Vermiform appendix (tissue), 1 donor: ENCODE data around the genes C15orf40, SEC11A and ZNF592.

DNA sequence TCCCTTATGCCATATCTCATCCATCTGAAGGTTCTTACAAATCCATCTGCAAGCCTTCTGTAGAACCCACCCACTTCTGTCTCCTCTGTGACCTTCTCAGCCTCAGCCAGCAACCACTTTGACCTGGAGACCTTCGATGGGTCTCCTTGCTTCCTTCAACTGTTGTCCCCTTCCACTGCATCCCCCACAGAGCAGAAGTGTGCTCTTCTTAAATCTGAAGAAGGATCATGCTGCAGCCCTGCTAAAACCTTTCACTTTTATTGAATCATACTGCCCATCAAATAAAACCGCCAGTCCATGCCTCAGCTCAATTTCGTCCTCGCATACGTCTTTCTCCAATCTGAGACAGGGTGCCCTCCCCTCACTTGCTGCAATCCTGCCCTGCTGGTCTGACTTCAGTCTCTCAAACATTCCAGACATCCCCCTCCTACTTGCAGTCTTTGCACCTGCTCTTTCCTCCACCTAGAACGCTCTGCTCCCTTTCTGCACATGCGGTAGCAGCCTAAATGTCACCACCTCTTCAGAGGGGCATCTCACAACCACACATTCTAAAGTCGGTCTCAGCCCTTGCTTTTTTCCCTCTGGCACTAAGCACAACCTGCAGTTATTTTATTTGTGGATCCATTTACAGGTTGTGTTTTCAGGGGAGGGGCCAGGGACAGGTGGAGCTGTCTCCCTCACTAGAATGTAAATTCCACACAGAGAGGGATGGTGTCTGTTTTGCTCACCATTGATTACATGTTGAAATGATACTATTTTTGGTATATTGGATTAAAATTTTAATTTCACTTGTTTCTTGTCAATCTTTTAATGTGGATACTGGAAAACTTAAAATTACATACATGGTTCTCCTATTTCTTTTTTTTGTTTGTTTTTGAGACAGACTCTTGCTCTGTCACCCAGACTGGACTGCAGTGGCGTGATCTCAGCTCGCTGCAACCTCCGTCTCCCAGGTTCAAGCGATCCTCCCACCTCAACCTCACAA is 16.5 kb downstream of the HOMER2 start:
- PRO-cap = no peak

DNA sequence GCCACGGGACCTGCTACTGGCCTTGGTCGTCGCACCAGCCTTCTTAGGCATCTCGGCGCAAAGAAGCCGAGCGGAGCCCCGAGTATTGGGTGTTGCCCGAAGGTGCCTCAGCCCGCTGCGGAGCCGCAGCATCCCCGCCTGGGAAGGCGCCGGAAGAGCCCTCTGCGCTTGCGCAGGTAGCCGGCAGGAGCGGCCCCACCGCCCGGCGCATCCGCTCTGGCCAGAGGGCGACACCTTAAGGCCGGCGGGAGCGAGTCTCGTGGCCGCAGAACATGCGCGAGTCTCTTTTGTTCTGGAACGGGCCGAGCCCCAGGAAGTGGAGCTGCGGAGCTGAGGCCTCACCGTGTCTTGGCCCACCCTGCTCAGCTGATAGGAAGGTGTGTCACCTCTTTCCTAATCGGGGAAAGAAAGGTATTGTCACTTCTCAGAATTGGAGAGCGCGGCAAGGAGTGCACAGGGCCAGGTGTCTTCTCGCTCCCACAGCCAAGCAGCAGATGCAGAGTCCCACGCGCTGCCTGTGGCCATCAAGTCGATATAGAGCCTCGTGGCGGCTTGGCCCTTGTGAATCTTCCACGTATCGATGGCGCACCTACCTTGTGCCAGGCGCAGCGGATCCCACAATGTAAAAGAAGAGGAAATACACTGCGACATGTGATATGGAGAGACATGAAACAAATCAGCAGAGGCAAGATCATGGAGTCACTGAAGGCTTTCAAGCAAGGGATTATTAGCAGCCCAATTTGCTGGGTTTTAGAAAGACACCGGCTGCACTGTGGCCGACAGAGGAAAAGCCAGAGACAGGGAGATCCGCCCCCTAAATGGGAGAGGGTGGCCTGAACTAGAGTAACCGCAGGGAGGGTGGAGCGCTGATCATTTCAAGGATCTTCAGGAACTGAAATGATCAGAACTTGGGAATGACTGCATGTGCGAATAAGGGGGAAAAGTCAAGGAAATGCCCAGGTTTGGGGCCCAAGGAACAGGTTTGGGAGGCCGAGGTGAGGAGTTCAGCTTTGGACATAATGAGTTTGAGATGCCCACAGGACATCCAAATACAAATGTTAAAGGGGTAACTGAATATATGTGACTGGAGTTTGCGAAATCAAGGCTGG is at the start of gene C15orf40:
Gene C15orf40 (minus strand): TSS at position 164 of the 1,109 bp plus-strand sequence.
- PRO-cap = bidirectional peak, plus-strand start at position 290 of the sequence, minus-strand start at position 140 of the sequence

GRCh38 chr15:83066129-83067088 is 643 bp downstream of the BTBD1 start:
- PRO-cap = bidirectional peak, plus-strand start at chr15:83066802, minus-strand start at chr15:83066800; bidirectional peak, plus-strand start at chr15:83066958, minus-strand start at chr15:83066957; bidirectional peak, plus-strand start at chr15:83067051, minus-strand start at chr15:83066998

DNA sequence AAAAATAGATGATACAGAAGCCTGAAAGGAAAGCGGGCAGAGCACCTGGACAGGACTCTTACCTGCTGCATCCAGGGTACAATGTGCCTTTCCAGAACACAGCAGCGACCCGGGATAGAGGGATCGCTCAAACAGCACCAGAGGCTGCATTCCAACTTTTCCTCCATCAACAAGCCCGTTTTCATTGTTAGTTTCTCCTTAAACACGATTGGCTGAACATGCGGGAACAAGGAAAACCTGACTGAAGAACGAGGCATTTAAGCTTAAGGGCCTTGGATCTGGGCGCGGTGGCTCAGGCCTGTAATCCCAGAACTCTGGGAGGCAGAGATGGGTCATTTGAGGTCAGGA is 31.4 kb upstream of the ZSCAN2 start:
- PRO-cap = no peak

DNA sequence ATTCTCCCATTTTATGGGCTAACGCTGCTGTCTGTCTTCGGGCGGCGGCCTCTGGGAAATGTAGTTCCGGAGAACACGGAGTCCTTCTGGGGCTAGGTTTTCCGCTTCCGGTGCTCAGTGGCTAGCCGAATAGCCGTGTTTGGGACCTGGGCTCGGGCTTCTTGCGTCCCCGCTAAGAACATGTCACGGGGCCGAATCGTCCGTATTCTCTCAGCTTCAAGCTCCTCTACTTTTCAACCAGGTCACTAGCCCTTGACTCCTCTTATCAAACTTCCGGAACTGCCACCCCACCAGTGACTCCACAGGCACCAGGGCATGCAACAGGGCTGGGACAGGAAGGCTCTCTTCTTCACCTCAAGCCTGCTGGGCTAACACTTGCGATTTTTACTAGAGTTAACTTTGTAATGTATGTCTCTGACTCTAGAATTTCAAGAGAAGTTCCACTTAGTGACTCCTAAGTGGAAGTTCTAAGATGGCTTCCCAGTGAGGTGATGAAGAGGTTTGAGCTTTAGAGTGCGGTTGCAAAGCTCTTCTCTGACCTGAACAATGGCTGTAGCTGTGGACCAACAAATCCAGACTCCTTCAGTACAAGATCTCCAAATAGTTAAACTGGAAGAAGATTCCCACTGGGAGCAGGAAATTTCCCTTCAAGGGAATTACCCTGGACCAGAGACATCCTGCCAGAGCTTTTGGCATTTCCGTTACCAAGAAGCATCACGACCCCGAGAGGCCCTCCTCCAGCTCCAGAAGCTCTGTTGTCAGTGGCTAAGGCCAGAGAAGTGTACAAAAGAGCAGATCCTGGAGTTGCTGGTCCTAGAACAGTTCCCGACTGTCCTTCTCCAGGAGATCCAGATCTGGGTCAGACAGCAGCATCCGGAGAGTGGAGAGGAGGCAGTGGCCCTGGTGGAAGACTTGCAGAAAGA is 22.5 kb downstream of the WDR73 start:
- PRO-cap = bidirectional peak, plus-strand start at position 104 of the sequence, minus-strand start outside the sequence; unidirectional peak, plus-strand start at position 296 of the sequence

- PRO-cap = bidirectional peak, plus-strand start at chr15:84716192, minus-strand start at chr15:84716136; bidirectional peak, plus-strand start at chr15:84716544, minus-strand start at chr15:84716408
Measured at GRCh38 chr15:84716005-84716883, at the start of gene SEC11A. Gene SEC11A, minus strand, starts transcription at chr15:84716139.

DNA sequence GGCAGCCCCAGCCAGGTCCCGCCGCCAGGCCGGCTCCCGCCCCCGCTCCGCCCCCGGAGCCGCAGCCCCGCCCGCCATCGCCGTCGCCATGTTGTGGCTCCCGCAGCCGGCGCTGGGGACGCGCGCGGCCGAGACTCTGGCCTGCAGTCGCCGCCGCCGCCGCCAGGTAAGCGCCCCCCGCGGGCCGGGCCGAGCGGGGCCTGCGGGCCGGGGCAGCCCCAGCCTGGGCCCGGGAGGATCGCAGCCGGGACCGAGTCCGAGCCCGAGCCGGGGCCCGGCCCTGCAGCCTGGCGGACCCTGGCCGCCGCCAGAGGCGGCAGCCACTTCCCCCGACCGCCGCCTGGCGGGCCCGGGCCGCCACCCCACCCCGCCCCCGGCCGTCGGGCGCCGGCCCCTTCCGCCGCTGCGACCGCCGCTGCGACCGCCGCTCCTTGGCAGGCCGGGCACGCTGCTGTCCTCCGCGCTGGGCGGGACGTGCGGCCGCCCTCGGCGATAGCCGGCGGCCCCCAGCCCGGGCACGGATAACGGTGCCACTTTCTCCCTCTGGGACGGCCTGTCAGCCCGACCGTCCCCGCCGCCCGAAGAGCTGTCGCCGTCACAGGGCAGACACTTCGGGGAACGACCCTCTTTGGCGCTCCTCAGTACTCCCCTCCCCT is at the start of gene ZNF592:
Gene ZNF592 (plus strand): TSS at position 94 of the 656 bp plus-strand sequence.
- PRO-cap = bidirectional peak, plus-strand start at position 105 of the sequence, minus-strand start outside the sequence; bidirectional peak, plus-strand start at position 457 of the sequence, minus-strand start at position 326 of the sequence

DNA sequence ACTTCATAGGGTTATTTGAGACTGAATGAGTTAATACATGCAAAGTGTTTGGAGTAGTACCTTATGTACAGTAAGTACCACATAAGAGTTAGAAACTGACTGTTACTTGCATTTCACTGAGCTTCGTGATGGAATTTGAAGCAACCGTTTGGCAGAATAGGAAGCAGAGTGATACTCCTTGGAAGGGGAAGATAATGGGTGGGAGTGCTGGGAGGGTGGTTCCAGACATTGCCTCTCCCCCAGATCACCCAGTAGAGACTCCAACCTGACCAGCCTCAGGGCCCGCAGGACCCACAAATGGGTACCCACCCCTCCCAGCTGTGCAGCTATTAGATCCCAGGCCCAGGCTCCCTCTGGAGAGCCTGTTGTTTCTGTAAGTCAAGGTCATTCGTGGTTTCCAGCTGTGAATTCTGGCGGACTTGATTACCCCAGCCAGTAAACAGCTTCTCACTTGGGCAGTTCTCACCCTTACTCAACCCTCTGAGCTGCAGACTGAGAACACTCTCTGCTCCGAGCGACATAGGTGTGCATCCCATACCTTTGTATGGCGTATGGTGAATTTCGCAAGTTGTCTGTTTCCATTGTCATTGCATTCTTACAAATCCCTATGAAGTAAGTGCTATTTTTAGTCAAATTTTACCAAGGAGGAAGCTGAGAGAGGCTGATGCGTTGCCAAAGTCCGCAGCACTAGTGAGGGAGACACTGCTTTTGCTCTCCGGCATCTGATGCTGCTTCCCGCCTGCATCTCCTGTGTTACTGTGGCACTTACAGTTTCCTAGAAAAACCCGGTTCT is 11.2 kb downstream of the ALPK3 start:
- PRO-cap = no peak

- PRO-cap = no peak
Measured at GRCh38 chr15:84890829-84891366, 6.4 kb downstream of the SLC28A1 start.

DNA sequence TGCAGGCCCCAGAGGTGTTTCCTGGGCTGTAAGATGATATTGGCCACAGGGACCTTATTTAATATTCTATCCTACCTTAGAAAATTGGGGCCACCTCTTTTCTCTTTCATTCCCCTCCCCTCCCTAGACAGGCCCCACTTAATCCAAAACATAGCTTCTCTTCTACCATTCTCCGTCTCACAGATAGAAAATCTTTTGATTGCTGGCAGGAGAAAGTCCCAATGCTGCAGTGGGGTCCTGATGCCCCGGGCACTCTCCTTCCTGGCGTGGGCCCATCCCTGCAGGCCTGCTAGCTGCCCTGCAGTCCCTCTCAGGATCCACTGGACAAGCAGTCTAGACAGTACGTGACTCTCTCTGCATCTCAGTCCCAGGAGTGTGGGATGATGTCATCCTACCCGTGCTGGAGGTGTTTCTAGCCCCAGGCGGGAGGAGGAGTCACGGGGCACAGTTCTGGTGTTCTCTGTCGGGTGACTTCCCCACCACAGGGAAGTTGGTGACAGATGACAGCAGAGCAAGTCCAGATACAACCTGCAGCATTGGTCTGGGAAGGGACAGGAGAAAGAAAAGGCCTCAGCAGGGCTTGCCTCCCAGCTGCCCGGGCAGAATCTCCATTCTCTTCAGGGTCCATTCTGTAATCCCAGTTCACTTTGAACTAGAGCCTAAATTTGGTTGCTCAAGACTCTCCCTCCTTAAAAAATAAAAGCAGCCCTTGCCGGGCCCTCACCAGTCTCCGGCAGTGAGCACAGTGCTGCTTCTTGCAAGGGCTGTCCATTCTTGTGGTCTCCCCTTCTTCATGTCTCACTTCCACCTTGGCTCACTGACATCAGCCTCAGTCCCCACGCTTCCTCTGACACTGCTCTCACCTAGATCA is 30.5 kb downstream of the SLC28A1 start:
- PRO-cap = bidirectional peak, plus-strand start at position 484 of the sequence, minus-strand start at position 314 of the sequence

GRCh38 chr15:84980129-84980762 is 1.4 kb upstream of the PDE8A start:
- PRO-cap = unidirectional peak, plus-strand start at chr15:84980511; bidirectional peak, plus-strand start at chr15:84980719, minus-strand start at chr15:84980574

GRCh38 chr15:84983001-84983632 is 1.5 kb downstream of the PDE8A start:
- PRO-cap = no peak

DNA sequence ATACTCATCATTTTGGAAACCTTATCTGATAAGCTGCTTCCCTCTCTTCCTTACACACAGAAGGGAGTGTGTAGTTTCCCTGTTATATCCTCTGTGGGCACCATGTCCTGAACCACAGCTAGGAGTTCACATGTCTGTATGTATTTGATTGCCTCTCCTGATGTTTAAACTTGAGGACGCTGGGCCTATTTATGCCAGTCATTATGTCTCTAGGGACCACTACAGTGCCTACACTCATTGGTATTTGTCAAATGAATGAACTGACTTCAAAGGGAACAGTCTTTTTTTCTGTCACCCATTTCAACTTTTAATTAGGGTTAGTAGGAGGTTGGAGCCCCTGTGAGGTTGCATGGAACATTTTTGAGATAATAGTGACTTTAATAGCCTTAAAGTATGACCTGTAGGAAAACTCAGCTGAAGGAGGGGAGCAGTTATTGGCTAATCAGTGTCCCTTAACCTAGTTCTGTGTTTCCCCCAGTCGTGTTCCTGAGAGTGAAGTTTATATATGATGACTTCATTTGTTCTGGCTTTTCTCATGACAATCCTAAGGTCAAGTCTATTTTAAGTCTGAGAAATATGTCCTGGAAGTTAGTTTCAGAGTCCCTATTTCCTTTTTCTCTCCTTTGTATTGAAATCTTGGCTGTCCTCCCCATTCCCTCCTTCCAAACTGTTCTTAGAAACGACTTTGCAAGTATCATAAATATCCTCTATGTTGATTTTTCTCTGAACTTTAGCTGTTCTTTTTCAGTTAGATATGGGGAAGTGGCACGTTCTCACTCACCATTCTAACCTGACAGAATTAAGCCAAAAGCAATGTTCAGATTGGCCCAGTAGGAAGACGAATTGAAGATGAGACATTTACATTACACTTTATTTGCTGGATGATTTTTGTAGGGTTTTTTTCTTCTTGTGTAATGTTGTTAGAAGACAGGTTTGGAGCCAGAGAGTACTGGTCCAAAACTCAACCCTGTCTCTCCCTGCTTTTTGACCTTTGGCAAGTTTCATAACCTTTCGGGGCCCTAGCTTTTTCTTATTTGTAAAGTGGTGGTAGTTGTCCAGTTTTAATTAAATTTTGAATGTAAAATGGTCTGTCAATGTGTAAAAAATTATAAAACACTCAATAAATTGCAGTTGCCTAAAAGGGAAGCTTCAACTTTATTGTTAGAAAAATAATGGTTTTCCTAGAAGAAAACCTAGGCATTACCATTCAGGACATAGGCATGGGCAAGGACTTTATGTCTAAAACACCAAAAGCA is 29.2 kb downstream of the PDE8A start:
- PRO-cap = no peak

DNA sequence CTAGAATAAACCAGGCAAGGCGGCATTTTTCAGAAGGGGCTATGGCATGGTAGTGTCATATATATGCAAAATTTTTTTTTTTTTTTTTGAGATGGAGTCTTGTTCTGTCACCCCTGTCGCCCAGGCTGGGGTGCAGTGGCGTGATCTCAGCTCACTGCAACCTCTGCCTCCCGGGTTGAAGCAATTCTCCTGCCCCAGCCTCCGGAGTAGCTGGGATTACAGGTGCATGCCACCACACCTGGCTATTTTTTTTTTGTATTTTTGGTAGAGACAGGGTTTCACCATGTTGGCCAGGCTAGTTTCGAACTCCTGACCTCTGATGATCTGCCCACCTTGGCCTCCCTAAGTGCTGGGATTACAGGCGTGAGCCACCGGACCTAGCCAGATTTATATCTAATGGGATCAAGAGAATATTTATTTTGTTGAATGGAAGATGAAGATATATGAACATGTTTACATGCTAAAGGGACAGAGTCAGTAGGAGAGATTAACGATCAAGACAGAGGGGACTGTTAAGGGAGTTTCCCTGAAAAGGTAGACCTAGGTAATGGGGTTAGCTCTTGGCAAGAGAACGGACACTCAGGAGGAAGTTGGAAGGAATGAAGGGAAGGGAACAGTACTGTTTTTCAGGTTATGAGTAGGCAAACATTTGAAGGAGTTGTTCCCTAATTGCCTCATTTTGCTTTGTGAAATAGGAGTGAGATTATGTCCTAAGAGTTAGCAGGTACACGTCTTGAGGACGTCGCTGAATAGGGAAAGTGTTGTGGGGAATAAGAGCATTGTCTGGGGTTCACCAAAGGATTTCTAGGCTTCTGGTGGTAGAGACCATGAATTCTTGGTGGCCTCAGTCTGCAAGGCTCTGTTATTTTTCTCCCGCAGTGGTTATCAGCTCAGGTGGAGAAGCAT is 41.1 kb downstream of the PDE8A start:
- PRO-cap = no peak

DNA sequence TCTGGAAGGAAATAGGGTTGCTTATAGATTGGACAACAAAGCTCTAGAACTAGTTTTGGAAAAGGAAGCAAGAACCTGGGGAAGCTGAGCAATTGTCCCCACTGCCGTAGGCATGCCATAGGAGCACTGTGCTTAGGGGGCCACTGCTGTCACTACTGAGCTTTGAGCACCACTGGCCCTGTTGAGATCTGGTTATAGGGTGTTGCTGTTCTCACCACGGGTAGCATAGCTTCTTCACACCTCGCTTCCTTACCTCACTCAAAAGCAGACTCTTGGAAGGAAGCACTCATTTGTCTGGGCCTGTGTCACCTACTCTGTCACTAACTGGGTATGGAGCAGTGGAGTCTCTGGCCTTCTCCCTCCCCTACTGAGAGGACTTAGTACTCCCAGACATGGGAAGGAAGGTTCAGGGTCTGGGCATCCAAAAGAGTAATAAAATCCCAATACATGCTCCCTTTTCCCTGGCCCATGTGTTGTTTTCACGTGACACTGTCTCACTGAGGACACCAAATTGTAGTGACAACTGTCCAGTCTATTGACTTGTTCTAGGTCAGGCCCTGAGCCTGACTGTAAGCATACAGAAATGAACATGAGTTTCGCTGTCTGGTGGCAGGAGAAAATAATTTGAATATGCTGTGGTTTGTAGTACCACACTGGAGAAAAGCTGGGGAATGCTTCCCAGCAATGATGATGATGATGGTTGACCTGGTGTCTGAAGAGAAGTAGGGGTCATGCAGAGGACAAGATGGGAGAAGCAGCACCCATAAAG is 122.1 kb downstream of the PDE8A start:
- PRO-cap = no peak

- PRO-cap = no peak
Measured at GRCh38 chr15:85114277-85115144, 132.9 kb downstream of the PDE8A start.

- PRO-cap = no peak
Measured at GRCh38 chr15:85445647-85446510, 65.5 kb downstream of the AKAP13 start.

DNA sequence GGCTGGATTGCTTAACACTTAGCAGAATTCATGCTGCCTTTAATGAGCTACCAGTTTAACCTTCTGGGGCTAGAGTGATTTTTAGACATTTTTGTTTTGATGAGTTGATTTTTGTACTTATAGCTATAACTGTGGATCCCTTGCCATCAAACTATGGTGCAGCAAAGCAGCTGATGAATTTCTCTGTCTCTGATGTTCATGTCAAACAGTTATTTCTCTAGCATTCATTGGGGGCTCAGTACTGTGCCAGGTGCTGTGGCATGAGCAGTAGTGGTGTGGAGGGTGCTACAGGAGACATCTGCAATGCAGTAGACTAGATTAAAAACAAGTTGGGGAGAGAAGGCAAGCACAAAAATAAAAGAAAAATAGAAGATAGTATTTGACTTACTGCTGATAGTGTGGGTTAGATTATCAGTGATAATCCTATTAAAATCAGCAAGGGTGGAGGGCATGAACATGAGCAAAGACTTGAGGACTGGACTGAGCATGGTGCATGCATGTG is 95.3 kb downstream of the AKAP13 start:
- PRO-cap = no peak

- PRO-cap = no peak
Measured at GRCh38 chr15:85498586-85500052, 118.7 kb downstream of the AKAP13 start.

- PRO-cap = no peak
Measured at GRCh38 chr15:85545060-85545705, 164.8 kb downstream of the AKAP13 start.